Fibroblast of villous mesenchyme (primary cell): ENCODE measurements around a stretch of chr17.

DNA sequence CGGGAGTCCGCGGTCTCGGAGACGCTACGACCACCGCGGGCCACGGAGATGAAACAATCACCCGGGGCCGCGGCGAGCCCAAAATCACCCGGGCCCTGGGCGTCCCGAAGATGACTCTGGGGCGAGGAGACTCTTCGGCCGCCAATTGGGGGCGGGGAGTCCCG lies 384 bp downstream of the RAB34 start:
- CAGE, long polyA plus RNA = no peak

DNA sequence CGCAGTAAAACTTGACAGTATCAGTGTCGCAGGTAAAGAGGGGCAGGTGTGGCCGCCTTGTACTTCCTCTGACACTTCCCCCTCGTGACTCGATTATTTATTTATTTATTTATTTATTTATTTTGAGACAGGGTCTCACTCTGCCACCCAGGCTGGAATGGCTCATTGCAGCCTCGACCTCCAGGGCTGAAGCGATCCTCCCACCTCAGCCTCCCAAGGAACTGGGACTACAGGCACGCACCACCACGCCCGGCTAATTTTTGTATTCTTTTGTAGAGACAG lies 911 bp upstream of the RPL23A start:
- CAGE, long polyA plus RNA = no peak

GRCh38 chr17:28737819-28738446 lies 5.9 kb upstream of the TRAF4 start:
- CAGE, long polyA plus RNA = no peak

DNA sequence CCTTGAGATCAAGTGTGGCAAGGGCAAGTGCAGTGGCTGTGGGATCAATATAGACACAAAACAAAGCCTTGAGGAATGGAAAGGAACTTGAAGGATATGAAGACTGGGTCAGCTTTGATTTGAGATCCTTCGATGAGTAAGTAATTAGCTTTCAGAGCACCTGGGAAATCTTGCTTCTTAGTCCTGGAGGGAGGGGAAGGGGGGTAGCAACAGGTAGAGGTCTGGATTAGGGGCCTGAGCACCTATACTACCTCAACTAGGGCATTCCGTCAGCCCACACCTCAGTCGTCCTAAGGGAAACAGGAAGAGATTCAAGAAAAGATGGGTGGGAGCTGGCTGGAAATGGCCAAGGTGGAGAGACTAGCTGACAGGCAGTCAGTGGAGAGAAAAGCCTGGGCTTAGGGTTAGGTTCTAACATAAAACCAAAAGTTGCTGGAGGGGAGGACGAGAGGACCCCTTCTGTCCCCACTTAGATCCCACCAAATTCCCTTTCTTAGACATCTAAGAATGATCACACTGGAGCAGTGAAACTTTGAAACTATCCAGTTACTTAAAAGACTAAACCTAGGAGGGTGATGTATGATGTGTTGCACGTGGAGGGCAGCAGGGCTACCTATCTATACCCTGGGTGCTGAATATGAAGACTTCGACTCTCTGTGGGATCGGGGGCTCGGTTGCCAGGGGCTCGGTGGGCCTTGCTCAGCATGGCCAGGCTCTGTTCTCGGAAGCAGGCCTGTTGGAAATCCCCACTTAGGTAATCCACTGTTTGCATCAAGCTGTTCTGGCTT lies 14.0 kb downstream of the TRAF4 start:
- CAGE, long polyA plus RNA = no peak

GRCh38 chr17:28918826-28919527 lies 16.1 kb upstream of the DHRS13 start:
- CAGE, long polyA plus RNA = no peak

- CAGE, long polyA plus RNA = no peak
These were observed 21.0 kb downstream of the PHF12 start for GRCh38 chr17:28930406-28930706.

- CAGE, long polyA plus RNA = no peak
These were observed 5.6 kb downstream of the PIPOX start for GRCh38 chr17:29048389-29048994.

DNA sequence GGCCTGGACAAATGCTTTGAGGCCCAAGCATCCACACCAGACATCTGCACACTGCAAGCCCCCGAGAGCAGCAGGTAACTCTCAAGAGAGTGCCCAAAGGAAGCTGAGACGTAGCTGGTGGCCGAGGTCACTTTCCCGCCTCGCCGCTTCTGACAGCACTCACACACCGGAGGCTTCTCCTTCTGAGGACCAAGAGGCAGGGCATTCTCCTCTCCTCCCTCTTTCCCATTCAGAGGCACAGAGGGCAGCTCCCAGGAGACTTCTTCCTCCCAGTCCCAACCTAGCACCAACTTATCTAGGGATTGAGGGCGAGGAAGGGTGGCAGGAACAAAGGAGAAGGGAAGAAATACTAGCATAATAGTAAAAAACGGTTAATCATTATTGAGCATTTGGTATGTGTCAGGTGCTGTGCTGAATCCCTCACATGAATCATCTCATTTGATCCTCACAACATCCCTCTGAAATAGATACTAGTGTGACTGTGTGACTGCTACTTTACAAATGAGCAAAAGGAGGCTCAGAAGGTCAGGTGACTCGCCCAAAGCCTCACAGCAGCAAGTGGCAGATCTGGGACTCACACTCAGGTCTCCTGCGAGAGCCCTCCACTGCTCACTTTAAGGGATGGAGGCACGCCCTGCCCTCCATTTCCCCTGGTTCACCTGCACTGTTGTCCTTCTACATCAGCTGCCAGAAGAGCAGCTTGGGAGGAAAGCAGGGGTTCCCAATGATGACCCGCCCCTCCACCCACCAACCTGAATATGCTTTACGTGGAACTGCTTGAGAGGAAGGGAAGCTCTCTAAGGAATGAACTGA lies 41.8 kb downstream of the MYO18A start:
- CAGE, long polyA plus RNA = no peak

DNA sequence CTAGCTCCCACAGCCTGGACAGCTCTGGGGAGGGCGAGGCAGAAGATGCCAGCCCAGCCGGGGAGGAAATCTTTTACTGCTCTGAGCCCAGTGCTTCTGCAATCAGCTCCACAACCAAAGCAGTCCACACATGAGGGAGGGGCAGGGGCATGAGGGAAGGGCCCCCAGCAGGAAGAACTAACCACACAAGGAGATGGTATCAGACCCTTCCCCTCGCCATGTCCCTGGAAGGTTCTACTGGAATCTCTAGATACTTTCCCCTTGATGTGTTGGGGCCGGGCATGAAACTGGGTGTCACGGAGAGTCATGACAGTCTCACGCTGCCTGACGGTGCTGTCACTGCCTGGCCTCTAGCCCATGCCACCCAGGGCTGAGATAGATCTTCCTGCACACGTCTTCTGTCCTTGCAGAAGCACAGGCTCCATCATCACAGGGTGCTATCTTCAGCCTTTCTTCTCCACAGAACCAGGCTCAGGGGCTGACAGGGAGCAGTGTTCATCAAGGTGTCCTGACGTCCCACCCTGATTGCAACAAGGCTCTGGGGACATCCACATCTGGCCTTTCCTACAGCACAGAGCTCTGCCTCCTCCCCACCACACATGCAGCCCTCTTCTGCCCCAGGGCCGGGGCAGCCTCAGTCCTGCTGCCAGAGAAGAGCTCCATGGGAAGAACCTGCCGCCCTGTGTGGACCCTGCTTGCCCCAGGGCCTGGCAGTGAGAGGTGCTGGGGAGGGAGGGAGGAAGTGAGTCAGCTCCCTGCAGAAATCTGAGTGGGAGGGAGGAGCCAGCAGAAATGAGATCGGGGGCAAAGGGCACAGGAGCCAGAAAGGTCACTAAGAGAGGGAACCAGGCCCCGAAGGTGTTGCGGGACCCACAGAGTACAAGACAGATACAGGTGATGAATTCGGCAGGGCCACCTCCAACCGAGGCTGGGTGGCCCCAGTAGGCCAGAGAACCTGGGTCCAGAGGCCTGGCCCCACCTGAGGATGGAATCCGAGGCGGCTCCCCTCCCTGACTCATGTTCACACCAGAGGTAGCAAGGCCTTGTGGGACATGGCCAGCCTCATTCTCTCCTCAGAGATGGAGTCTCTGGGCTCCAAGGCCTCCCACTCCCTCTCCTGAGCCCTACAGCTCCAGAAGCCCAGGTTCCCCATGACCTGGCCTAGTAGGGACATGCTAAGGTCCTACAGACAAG lies 25.1 kb downstream of the MYO18A start:
- CAGE, long polyA plus RNA = no peak

- CAGE, long polyA plus RNA = no peak
These were observed 75.2 kb downstream of the ABHD15 start for GRCh38 chr17:29491541-29492046.

GRCh38 chr17:29584579-29585029 lies 4.8 kb downstream of the GIT1 start:
- CAGE, long polyA plus RNA = no peak

GRCh38 chr17:29645456-29646107 lies 22.9 kb upstream of the CORO6 start:
- CAGE, long polyA plus RNA = no peak

DNA sequence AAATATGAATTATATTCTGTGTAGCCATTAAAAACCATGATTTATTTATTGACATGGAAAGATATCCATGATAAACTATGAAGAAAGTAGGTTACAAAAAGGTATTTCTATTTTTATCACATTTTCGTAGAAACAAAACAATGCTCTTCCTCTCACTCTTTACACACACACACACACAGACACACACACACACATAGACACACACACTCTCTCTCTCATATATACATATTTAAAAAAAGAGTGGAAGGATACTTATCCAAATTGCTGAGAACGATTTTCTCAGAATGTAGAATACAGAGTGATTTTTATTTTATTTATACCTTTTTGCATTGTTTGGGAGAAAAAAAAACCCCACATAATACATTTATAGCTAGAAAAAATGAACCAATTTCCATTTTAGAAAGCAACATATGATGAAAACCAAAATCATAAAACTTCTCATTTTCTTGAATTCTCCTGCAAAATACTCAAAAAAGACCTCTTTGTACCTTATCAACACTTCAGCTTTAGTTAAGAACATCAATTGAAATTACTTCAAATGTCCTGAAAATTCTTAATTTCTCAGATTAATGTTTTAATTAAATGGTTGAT lies 68.1 kb upstream of the CORO6 start:
- CAGE, long polyA plus RNA = no peak

DNA sequence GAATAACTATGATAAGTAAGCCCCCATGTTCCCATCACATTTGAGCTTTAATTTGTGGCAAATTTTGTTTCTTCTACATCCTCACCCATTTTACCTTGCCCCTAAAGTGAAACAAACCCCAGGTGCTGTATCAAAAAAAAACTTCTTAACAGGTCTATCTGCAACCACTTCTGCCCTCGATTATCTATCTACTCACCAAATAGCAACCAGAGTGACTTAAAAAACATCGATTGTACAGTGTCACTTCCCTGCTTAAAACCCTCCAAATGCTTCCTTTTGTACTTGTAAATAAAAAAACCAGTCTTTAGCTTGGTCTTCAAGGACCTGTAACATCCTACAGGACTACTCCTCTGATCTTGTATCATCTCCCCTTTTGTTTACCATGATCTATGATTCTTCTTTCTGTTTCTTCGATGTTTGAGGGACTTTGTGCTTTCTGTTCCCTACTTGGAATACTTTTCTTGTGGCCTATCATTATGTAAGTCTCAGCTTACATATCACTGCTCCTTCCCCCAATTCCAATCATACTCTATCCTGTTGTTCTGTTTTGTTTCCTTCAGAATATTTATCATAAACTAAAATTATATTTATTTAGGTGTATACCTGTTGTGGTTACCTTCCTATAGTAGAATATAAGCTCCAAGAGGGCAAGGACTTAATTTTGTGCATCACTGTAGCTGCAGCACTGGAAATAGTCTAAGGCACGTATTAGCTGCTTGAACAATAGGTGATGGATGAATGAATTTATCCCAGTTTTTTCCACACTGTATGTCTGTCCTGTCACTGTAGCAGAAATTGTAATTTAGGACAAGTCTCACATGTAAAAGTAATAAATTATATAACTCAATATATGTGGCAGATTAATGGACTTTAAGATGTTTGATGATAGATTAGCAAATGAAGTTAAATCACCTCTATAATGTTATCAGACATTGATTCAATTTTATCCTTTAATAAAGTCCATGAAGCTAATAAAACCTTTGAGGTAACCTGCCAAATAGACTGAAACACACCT lies 82.9 kb upstream of the CORO6 start:
- CAGE, long polyA plus RNA = no peak

DNA sequence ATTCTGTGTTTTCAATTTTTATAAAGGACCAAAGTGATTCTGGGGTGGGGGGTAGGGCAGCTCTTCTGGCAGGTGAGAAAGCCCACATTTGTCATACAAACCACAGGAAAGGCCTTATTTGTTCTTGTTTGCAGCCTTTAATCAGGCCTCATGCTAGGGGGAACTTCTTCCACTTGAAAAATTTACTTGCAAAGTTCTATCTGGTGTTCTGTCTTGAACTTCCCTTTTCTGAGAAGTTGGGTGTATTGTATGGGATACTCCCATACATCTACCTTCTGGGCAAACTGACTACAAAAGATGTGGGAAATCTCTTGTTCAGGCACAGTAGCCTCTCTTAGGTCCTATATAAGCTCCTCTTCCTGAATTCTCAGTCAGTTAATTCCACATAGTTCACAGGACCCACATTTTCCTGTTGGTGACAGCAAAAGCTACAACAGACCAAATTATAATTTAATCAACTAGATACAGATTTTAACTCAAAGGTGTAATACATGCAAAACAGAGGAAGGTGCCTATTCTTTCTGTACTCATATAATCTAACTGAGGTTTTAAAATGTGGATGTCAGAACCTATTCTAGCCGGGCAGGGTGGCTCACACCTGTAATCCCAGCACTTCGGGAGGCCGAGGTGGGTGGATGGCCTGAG lies 101.1 kb upstream of the CORO6 start:
- CAGE, long polyA plus RNA = no peak

DNA sequence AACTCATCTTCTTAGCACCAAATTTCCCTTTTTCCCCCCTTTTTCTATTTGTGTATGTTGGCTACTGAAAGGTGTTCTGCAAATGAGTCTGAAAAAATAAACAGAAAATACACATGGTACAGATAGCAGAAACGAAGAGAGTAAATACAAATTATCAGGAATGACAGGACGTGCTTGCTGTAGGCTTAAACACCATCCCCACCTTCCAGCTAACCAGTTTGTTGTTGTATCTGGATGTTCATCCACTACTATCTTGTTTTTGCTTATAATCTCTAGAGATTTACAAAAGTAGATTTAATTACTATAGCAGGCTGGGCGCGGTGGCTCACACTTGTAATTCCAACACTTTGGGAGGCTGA lies 87.1 kb downstream of the SSH2 start:
- CAGE, long polyA plus RNA = no peak

GRCh38 chr17:29884475-29885071 lies 45.5 kb downstream of the SSH2 start:
- CAGE, long polyA plus RNA = no peak

GRCh38 chr17:30123674-30124429 lies 7.2 kb downstream of the NSRP1 start:
- CAGE, long polyA plus RNA = no peak

DNA sequence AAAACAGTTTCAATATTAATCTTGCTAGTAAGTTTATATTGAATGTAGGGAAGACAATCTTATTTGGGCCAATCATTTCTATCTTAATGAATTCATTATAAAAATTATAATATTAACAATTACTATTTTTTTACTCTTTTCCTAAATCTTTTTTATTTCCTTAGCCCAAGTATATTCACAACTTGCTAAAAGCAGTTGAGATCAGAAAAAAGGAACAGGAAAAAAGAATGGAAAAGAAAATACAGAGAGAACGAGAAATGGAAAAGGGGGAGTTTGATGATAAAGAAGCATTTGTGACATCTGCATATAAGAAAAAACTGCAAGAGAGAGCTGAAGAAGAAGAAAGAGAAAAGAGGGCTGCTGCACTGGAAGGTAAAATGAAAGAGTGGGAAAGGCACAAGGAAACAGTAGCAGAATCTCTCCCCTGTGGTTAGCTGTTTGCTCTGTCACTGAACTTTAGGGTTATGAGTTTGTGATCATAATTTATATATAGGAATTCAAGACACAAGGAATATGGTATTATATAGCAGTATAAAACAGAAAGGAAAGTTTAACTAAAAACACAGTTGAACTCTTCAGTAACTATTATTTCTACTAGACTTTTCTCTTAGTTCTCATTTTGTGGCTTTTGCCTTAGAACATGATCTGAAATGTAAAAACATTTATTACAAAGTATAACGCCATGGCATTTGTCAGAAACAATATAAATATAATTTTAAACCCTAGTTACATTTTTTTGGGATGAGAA lies 56.4 kb downstream of the SLC6A4 start:
- CAGE, long polyA plus RNA = no peak

GRCh38 chr17:30286530-30287072 lies 5.1 kb downstream of the BLMH start:
- CAGE, long polyA plus RNA = no peak